ENCODE results near the gene KPNA2.

- PRO-cap = no peak
- RRBS, 2 experiments = no CpG with 5 or more reads among the region's 14 CpGs
Observed at GRCh38 chr17:67492797-67493427, 115.8 kb downstream of the PITPNC1 start.

DNA sequence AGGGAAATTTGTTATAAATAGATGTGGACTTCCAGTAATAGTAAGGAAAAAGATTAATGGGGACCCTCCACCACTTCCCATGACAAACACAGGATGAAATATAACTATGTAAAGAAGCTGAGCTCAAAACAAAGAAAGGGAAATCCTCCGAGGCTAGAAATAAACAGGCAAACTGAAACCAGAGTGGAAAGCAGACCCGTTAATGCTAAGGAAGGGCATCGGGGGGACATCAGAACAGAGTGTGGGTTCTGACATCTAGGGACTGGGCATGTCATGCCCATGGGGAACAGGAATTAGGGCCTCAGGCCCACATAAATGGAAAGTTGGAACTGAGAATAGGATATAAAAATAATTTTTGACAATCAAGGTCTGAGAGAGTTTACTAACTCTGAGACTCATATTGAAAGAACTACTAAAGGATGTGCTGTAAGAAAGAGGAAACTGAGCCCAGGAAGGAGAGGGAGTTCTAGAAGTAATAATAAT, 158.6 kb downstream of the PITPNC1 start:
- PRO-cap = no peak
- RRBS, 2 experiments = no CpG with 5 or more reads among the region's 3 CpGs

- PRO-cap = no peak
- RRBS, 2 experiments = no CpG with 5 or more reads among the region's 14 CpGs
Observed at GRCh38 chr17:67911310-67912517, 84.6 kb downstream of the C17orf58 start.

- PRO-cap = bidirectional peak, plus-strand start at chr17:68035735, minus-strand start at chr17:68035360; bidirectional peak, plus-strand start at chr17:68035967, minus-strand start at chr17:68035965; bidirectional peak, plus-strand start at chr17:68036080, minus-strand start at chr17:68036255
- RRBS, 2 experiments = 1% methylated on average over 20 to 21 of the region's 74 CpGs
Observed at GRCh38 chr17:68035627-68036722, at the start of gene KPNA2. Gene KPNA2 (plus strand): TSS chr17:68035735.

GRCh38 chr17:68070646-68071047, 35.1 kb downstream of the KPNA2 start:
- PRO-cap = no peak
- RRBS, 2 experiments = no CpG with 5 or more reads among the region's 8 CpGs

DNA sequence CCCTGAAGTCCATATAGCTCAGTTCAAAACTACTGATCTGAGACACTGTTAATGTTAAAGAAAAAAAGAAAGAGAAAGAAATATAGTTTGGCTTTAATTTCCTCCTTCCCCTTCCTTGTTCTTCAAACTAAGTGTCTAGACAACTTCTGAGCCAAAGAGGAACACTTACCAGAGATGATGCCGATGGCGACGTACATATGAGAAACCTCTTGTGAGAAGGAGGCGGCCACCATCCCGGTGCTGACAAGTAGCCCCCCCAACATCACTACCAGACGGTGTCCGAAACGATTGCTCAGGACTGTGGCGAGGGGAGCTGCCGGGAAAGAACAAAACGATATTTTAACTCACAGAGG, 17.2 kb downstream of the SLC16A6 start:
- PRO-cap = no peak
- RRBS, 2 experiments = 96 to 98% methylated on average over 4 of the region's 11 CpGs

DNA sequence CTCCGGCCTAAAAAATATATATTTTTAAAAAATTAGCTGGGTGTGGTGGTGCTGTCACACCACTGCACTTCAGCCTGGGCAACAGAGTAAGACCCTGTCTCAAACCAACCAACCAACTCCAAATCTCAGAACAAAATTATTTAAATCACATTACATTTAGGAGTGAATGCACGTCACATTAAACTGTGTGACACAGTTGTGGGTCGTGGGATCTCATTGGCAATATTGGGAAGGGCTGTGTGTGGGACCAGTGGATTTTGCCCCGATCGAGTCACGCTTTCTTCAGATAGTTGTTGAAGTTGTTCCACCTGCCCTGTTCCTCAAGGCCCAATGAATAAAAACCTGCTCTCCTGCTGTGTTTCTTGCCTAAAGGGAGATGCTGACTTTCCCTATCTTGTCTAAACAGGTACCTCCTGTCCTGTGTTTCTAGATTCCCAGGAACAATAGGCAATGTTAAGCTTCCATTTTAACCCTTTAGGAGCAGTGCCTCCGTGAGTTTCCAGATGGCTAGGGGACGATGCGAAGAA, 4.7 kb downstream of the ARSG start:
- PRO-cap = no peak
- RRBS, 2 experiments = no CpG with 5 or more reads among the region's 9 CpGs

GRCh38 chr17:68302457-68302720, 11.1 kb downstream of the ARSG start:
- PRO-cap = no peak
- RRBS, 2 experiments = no CpG with 5 or more reads among the region's 3 CpGs

DNA sequence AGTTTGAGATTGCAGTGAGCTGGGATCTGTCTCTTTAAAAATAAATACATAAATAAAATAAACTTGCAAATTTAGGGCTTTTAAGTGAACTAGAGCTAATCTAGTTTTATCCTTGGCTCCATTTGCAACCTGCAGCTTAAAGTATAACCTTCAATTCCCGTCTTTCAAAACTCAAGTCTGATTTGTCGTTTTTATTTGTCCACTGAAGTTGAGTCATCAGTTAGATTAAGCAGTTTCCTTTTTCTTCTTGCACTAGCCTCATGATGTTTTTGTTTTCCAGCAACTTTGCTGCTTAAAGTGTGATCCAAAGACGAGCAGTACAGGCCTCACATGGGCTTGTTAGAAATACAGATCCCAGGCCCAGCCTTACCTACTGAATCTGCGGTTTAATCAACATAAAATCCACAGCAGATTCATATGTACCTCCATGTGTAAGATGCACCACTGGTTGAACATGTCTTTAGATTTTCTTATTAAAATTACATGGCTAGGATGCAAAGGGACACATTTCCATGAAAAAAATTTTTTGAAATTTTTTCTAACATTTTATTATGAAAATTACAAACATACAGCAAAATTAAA, 13.9 kb downstream of the ARSG start:
- PRO-cap = no peak
- RRBS, 2 experiments = no CpG with 5 or more reads among the region's 4 CpGs

DNA sequence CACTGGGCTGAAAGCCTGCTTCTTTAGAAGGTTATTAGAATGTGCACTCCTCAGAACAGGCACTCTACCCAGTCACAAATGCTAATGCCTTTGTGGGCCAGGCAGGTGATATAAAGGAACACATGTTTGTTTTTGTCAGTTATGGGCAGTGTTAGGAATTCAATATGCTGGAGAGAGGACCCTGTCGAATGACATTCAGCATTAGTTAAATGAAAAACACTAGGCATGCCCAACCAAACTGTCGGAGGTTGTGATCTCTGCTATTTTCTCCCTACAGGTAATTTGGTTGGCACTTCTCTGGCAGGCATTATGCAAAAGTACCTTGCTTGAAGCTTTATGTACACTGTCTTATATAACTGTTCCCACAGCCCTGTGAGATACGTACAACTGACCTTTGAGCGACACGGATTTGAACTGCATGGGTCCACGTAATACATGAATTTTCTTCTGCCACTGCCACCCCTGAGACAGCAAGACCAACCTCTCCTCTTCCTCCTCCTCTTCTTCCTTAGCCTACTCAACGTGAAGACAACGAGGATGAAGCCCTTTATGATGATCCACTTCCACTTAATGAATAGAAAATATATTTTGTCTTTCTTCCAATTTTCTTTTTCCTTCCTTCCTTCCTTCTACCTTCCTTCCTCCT, 77.6 kb downstream of the WIPI1 start:
- PRO-cap = no peak
- RRBS, 2 experiments = no CpG with 5 or more reads among the region's 8 CpGs

- PRO-cap = no peak
- RRBS, 2 experiments = no CpG with 5 or more reads among the region's 9 CpGs
Observed at GRCh38 chr17:68399008-68399428, 58.3 kb downstream of the WIPI1 start.

GRCh38 chr17:68511123-68512185, 776 bp upstream of the PRKAR1A start:
- PRO-cap = bidirectional peak, plus-strand start at chr17:68511625, minus-strand start at chr17:68511669; bidirectional peak, plus-strand start at chr17:68512039, minus-strand start at chr17:68511825
- RRBS, 2 experiments = under 1 to 1% methylated on average over 14 of the region's 56 CpGs

- PRO-cap = no peak
- RRBS, 2 experiments = no CpG with 5 or more reads among the region's 3 CpGs
Observed at GRCh38 chr17:68514033-68514419, 1.8 kb downstream of the PRKAR1A start.

- PRO-cap = unidirectional peak, plus-strand start at chr17:68600433; bidirectional peak, plus-strand start at chr17:68600585, minus-strand start at chr17:68600596; bidirectional peak, plus-strand start at chr17:68600638, minus-strand start at chr17:68600640
- RRBS, 2 experiments = 7 to 29% methylated on average over 45 to 48 of the region's 90 CpGs
Observed at GRCh38 chr17:68599806-68600820, 1.1 kb downstream of the FAM20A start.

GRCh38 chr17:68627734-68628487, 26.7 kb upstream of the FAM20A start:
- PRO-cap = no peak
- RRBS, 2 experiments = no CpG with 5 or more reads among the region's 5 CpGs

- PRO-cap = no peak
- RRBS, 2 experiments = no CpG with 5 or more reads among the region's 5 CpGs
Observed at GRCh38 chr17:68840165-68840578, 115.0 kb downstream of the ABCA8 start.

DNA sequence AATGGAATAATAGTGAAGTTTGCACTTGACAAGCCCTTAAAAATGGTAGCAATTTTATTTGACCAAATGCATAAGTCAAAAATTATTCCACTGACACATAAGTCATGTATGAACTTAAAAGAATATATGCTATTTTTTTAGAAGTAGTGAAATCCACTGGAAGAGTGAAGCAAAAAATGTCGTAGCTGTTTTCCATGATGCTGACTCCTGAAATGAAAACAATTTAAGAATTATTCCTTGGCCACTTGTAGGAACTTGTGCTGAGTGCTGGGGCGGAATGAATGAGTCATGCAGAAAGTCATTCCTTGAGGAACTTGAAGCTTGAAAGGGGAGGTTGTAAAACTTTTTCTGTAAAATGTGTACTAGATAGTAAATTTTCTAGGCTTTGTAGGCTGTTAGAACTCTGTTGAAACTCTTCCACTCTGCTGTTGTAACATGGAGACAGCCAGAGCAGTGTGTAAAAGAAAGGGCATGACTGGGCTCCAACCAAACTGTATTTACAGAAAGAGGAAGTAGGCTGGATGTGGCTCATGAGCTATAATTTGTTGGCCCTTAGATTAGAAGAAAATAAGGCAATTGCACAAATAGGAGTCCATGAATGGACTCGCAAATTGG, 46.2 kb downstream of the ABCA8 start:
- PRO-cap = no peak
- RRBS, 2 experiments = no CpG with 5 or more reads among the region's 3 CpGs

- PRO-cap = no peak
- RRBS, 2 experiments = no CpG with 5 or more reads among the region's 5 CpGs
Observed at GRCh38 chr17:68952970-68953919, 1.9 kb downstream of the ABCA8 start.

GRCh38 chr17:68993126-68993884, 38.1 kb upstream of the ABCA8 start:
- PRO-cap = no peak
- RRBS, 2 experiments = no CpG with 5 or more reads among the region's 7 CpGs

DNA sequence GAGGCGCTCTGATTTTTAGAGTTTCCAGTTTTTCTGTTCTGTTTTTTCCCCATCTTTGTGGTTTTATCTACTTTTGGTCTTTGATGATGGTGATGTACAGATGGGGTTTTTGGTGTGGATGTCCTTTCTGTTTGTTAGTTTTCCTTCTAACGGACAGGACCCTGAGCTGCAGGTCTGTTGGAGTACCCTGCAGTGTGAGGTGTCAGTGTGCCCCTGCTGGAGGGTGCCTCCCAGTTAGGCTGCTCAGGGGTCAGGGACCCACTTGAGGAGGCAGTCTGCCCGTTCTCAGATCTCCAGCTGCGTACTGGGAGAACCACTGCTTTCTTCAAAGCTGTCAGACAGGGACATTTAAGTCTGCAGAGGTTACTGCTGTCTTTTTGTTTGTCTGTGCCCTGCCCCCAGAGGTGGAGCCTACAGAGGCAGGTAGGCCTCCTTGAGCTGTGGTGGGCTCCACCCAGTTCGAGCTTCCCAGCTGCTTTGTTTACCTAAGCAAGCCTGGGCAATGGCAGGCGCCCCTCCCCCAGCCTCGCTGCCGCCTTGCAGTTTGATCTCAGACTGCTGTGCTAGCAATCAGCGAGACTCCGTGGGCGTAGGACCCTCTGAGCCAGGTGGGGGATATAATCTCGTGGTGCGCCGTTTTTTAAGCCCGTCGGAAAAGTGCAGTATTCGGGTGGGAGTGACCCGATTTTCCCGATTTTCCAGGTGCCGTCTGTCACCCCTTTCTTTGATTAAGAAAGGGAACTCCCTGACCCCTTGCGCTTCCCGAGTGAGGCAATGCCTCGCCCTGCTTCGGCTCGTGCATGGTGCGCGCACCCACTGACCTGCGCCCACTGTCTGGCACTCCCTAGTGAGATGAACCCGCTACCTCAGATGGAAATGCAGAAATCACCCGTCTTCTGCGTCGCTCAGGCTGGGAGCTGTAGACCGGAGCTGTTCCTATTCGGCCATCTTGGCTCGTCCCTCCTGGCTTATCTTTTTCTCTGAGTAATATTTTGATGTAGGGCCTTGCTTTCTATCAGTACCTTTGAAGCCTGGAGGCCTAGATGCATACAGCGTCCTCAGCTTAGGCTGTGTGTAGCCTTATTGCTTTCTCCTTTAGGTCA, 49.3 kb upstream of the ABCA8 start:
- PRO-cap = no peak
- RRBS, 2 experiments = no CpG with 5 or more reads among the region's 36 CpGs

Measured in HEK293 (cell line).